Peritoneum (tissue), 1 donor: ENCODE measurements around the genes CDC14B and CTSV.

DNA sequence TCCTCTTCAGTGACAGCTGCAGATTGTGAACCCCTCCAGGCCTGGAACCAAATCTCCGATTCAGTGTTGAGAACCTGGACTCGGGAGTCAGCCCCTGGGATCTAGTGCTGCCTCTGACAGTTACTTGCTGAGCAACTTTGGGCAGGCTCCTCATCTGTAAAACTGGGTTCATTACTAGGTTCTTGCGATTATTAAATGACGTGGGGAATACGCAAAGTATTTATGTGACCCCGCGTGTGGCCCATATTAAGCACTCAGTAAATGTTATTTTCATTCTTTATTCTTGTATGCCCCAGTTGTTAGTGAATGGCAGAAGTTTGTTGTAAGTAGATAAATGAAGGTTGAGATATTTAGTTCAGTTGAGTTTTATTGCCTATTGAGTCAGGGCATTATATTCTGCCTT lies 696 bp downstream of the ERCC6L2 start:
- PRO-cap: no peak

DNA sequence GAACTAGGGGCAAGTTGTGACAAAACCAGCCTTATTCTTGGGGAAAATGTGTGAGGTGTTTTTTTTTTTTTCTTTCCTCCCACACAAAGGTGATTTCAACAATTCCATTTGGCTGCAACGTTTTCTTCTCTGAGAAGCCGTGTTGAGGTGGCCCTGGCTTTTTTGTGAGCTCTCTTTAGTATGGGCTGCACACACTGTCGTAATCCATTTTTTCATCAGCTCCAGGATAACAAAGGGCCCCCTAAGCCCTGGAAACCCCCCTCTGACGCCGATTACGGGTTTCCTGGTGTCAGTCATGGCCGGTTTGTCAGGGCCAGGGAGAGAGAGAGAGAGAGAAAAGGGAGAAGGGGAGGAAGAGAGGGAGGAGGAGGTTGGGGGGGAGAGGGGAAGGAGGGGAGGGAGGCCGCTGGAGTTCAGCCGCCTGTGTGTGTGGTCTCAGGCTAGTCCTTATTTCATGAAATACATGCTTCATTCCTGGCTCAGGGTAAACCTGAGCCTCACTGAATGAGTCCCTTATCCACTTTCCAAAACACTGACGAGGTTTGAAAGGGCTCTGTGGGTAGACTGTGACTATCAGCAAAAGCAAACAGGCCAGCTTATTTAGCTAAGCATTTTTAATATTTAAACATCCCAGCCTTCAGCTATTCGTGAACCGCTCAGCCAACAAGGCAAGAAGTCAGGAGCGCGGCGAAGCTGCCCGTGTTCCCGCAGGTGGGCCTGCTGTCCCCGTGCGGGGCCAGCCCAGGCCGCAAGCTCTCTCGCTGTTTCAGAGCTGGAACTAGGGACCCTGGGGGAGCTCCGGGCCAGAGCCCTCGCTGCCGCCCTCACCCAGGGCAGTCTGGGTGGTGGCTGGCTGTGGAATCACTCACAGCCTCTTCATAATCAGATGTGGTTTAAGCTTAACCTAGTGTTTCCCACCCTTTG lies 172.8 kb downstream of the ERCC6L2 start:
- PRO-cap: no peak

DNA sequence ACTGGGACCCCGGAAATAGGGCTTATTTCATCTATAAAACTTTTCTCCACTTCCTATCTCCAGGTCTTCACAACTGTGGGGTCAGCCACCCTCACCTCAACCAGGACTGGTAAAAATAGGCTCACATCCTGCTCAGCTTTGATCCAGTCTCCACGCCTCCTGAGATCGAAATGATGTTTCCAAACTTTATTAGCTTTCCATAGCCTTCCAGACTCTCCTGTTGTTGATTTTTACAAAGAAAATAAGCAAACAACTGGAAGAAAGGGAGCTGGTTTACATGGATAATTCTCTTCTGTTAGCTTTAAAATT lies 172.8 kb downstream of the HSD17B3 start:
- PRO-cap: no peak

DNA sequence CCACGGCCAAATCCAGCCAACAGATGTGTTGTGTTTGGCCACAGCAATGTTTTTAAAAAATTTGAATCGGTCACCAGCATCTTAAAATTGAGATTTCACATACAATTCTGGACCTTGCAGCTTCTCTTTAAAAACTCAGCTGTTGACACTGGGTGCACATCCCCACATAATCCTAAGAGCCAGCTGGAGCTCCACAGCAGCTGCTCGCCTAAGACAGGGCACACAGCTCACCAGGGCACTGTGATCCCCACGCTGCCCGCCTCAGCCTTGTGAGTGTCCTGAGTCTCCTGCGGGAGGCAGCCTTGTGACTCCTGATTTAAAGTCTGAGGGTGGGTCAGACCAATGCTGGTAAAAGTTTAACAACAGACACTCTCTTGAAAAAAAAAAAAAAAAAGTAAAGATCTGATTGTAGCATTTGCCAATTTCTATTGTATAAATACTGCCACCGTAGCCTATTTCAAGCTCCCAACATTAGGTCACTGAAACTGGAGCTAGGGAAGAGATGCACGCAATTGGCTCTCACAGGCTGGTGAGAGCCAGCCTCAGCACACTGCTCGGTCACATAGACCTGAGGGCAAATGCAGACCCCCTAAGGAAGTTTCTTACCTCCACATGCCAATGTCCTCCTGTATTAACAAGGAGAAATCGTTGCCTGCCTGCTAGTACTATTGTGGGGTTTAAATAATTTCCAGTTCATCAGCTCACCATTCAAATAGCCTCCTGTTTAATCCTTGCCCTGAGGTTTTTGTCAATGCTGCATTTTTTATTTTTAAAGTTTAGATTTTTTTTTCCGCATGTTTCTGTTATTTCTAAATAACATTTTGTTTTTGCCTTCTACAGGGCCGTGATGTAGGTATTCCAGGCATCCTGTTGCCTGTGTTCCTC lies 124.7 kb downstream of the HSD17B3 start:
- PRO-cap: no peak

DNA sequence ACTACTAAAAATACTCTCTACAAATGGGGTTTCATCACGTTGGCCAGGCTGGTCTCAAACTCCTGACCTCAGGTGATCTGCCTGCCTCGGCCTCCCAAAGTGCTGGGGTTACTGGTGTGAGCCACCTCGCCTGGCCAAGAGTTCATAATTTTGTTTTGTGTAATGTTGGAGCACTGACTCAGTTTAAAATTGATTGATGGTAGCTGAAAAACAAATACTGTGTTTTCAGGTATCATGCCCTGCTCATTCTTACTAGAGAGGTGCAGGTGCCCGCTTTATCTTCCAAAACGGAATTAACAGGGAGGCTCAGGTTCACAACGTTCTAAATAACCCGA lies 40.3 kb upstream of the HSD17B3 start:
- PRO-cap: no peak

DNA sequence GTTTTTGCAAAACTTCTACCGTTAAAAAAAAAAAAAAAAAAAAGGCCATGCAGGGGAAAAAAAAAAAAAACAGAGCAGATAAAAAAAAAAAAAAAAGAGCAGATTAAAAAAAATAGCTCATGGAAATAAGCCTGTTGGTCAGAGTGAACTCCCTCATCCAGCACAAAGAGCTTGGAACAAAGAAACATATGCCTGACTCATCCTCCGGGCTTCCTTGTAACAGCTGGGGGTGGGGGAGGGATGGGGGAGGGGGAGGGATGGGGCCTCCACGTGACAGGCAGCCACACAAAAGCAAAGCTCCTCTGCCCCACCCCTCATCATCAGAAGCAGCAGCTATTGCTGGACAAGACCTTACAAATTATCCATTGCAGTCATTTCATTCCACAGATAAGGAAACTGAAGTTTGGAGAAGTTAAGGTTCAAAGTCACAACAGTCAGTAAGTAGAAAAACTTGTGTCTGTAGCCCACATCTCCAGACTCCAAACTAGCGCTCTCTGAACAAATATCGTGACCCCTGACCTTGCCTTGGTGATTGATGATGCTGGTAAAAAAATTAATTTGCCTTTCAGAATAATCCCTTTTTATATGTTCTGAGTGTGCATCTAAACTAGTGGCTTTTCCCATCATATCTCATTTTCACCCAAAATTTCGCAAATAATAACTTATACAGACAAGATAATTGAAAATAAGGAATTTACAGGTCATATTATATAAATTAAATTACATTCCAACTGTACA lies 38.9 kb downstream of the SLC35D2 start:
- PRO-cap: no peak

- PRO-cap: no peak
These were observed 6.2 kb downstream of the SLC35D2 start for GRCh38 chr9:96377251-96377710.

DNA sequence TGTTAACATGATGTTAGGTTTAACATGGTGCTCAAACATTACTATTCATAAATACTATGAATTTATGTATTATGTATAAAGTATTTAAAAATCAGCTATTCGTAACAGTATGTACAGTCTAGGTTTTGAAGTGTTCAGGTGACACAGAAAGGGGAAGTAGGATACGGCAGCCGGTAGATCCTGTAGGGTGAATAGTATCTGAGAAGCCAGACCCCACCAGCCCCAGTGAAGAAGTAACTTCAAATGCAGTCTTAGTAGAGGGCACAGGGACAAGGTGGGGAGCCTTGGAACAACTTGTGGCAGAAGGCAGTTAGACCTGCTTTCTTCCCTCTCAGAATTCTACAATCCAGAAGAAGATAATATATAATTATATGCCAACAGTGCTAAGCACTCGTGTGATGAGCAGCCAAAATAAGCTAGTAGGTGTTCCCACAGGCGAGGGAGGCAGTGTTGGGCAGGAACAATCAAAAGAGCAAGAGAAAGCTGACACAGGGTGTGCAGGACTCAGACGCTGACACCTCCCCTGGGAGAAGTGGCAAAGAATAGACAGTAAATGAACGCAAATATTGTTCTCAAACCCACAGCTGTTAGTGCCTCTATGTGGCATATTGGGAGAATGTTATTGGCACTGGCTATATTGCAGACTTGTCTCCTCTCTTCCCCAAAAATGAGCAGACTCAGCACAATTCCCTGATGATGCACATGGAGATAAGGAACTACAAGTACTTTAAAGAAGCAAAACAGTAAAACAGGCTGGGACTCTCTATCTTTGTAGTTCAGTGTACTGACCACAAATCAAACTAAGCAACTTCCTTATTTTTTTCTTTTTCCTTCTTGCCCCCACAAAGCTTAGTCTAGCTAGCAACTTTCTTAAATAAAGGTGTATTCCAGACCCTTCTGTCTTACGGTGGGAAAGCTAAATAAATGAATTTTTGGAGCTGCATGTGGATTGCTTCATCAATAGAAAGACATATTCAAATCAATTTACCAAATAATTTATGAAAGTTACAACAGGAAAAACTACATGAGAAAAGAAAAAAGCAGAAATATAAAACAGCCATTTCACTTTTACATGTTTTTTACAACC lies 4.5 kb downstream of the ZNF367 start:
- PRO-cap: no peak

GRCh38 chr9:96501817-96502587 lies 52.0 kb downstream of the HABP4 start:
- PRO-cap: no peak

DNA sequence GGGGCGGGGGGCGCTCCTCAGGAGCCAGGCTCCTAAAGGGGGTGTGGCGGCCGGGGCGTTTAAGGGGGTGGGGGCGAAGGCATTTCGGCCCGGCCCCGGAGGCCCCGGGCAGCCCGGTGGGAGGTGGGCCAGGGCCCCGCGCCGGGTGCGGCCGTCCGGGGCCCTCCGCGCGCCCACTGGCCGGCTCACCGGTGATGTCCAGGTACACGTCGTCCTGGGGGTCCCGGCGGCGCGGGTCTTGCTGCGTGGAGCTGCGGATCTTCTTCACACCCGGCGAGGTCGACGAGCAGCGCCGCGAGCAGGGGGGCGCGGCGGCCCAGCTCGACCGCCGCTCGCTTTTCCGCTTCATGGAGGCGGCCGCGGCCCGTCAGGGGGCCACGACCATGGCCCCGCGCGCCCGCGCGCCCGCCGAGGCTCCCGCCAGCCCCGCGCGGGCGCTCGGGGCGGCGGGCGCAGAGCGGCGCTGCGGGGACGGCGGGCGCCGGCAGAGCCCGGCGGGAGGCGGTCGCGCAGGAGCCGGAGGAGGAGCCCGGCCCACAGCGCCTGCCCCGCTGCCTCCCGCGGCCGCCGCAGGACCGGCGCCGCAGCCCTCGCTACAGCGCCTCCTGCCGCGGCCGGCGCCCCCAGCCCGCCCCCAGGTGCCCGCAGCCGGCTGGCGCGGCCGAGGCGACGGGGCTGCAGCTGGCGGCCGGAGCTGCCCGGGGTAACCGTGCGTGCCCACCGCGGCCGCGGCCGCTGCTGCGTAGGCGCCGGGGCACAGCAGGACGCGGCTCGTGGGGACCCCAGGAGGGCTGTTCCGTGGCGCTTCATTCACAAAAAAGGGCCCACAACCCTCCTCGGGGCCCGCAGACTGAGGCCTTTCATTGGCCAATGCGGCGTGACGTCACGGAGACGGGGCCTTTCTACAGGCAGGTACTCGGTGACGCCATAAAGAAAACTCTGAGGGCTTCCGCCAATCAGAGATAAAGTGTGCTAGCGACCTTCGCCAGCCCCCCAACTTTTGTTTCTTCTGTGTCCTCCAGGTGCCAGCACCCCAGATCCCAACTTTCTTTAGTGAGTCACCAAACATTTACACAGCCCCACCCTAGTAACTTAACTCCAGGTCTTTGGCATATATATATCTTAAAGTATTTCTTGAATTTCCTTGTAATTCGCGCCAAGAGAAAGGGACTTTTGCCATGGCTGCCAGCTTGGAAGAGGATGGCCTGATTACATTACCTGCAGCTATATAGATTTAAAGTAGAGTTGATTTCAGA lies at the start of gene CDC14B:
TSS of gene CDC14B (minus strand) at position 814 of the 1,256 bp plus-strand sequence.
- PRO-cap: no peak

DNA sequence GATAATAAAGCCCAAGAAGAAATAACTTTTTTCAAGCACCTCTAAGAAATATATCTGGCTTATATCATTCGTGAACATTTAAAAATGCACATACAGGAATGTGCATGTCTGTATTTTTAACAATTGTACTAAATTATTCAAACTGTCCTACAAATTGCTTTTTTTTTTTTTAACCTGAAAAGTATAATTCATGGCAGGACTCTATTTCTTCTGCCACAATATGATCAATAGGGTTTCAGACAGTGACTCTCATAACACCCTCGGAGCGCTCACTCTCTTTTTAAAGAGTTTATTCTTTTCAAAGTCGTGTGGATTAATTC lies 36.0 kb upstream of the NUTM2G start:
- PRO-cap: no peak

- PRO-cap: no peak
These were observed 32.7 kb upstream of the NUTM2G start for GRCh38 chr9:96895652-96896611.

DNA sequence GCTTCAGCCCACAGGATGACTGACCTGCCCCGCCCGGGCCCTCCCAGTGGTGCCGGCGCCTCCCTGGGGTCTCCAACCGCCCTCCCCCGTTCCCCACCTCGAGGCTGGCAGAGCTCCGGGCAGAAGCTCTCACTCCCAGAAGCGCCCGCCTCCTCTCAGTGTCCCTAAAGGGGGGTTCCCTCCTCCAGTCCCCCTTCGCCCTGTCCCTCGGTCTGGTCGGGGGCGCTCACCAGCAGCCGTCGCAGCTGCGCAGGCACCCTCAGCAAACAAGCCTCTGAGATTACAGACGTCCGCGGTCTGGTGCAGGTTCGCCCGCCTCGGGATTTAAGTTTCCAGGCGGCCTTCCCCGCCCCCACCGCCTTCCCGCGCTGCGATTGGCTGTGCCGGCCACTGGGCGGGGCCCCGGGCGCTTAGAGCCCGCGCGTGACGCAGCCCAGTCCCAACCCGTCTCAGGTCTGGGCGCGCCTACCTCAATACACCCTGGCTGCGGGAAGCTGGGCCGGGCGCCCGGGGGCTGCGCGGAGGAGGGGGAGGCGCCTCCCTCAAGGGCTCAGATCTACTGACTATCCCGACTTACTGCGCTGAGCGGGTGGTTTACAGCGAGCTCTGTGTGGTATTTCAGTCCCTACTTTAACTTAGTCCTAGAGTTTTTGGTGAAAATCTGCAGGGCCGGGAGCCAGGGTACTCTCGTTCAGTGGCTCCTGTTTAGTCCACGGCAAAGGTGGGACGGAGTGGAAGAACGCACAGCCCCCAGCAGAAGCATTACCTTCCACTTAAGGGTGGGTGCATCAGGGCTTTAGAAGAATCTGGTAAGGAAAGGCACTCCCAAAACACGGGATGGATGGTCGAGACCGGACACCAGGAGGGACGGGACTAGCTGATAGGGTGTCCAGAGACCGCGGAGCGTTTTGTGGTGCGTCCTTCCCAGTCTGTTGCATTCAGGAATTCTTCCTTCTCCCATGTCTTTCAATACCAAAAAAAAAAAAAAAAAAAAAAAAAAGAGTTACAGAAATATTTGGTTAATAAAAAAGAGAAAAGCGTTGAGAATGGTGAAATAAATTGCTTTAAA lies at the start of gene CTSV:
TSS of gene CTSV (minus strand) at position 302 of the 1,069 bp plus-strand sequence.
- PRO-cap: no peak

DNA sequence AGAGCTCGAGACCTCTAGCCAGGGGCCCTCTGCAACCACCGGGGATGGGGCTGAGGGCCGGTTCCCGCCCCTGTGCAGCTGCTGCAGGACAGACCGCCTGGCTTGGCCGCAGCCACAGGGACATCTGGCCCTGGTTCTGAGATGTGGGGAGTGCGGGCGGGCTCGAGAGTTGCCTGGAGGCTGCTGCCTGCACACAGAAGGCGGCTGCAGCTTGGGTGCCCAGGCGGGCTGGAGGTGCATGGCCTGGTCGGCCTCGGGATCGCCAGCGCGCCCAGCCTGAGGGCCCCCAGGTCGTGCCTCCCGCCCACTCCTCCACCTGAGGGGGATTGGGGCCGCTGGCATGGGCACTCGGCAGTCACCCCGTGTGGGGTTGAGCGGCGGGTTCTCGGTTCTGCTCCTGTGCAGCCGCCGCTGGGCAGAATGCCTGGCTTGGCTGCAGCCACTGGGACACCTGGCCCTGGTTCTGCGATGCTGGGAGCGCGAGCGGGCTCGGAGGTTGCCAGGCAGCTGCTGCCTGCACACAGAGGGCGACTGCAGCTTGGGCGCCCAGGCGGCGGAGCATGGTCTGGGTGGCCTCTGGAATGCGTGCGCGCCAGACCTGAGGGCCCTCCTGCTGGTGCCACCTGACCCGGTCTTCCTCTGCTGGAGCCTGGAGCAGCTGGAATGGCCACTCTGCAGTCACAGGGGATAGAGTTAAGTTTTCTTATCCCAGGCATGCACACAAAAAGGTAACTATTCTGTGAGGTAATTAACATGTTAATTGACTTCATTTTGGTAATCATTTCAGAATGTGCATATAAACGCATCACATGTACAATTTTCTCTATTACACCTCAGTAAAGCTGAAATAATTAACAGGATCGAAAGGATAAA lies 85.1 kb upstream of the CCDC180 start:
- PRO-cap: no peak

DNA sequence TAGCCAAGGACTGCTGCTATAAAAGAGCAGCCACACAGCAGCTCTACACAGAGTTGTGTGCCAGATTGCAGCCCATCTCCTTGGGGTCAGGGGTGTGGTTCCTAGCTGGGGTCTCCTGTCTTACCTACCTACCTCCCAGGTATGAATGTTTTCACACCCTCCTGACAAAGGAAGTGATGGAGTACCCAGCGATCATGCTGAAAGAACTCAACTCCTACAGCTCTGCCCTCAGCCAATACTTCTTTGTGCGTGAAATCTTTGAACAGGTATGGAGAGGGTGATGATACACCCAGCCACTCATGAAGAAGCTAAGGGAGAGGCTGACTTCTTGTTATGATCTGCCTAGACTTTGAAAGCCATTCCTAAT lies 20.4 kb downstream of the CCDC180 start:
- PRO-cap: no peak

DNA sequence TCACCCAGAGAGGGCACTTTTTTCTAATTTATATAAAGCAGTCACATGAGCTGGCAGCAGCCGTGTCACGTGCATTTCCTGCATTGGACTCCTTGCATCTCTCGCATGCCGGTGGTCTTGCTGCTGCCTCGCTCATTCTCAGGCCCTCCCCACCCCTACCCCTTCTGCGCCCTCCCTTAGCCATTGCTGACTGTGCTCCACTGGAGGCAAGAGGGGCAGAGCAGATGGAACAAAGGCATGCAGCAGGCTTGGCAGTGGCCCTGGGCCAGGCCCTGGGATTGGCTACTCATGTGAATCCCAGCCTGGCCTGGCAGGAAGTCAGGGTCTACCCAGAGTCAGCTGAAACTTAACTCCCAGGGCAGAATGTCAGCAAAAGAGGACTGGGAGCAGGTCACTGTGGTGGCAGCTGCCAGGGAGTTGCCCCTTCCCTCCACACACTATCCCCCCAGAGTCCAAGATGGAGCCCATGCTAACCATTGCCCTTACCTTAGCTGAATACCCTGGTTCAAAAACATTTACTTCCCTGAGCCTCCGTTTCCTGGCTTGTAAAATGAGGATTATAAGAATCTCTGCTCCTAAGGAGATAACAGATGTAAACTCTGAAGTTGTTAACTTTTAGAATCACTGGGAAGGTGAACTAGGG lies 62.2 kb downstream of the TSTD2 start:
- PRO-cap: no peak

DNA sequence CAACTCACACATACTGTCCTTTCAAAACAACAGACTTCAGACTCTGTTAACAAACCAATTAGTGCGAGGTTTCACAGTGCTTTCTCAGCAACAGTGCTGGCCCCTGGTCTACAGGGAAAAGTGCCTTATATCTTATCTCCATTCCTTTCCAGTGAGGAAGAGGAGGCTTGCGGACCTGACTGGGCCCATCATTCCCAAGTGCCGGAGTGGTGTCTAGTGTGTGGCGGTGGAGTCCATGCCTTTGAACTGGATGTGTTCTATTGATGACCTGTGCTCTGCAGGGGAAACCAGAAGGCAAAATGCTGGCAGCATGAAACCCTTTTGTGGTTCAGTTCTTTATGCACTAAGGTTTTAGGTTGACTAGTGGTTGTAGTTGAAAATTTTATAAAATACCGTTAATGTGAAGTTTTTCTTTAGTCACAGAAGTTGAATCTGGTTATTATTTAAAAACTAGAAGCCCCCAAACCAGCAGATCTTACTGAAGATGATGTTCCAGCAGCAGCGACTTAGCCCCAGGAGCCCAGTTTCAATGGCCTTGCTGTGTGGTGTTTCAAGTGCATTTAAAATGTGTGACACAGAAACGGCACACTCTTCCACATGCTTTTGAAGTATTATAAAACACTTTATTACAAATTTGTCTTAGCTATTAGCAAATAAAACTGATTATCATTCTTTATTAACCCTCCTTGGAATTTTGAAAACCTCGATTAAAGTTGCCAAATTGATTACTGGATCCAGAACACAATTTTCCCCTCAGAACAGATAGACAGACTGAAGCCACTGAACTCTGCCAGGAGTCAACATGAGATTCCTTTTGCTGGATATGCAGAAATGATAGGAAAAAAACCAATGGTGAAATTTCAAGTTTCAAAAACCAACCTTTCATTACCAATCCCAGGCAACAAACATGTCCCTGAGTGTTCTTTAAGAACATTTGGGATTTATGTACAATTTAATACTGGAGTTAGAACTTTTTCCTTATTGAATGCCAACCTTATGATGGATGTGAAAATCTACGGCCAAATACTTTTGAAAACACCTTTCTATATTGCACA lies 33.4 kb downstream of the TSTD2 start:
- PRO-cap: no peak

GRCh38 chr9:97662701-97663292 lies 29.2 kb downstream of the NCBP1 start:
- PRO-cap: no peak

- PRO-cap: no peak
These were observed 30.6 kb downstream of the NCBP1 start for GRCh38 chr9:97663905-97664887.

DNA sequence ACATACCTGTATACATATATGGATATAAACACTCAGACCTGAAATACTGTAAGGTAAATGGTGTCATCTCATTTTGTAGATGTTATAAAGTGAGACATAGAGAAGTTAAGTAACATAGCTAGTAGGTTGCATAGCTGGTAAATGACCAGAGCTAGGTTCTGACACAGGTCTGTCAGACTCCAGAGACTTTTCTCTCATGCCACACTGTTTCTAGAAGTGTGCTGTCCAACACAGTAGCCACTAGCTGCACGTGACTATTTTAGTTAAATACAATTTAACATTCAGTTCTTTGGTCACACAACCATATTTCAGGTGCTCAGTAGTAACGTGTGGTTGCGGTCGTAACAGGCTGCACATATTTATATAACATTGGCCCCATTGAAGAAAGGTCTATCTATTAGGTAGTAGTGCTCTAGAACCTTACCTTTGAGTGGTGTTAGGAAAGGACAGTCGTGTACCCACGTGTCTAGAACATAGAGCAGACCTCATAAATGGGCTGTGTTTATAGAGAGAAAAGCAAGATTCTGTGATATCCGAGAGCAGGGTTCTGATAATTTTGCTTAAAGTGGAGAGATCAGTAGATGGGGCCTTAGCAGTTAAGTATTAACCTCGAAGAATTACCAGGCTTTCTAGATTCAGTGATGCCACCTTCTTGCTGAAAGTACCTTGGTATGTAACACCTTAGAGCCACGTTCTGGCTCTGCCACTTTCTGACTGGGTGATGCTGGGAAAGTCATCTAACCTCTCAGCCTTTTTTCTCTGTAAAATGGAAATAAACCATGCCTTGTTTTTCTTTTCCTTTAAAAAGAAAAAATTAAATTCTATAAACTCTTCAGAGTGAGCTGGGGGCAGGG lies 29.4 kb downstream of the XPA start:
- PRO-cap: no peak